ENCODE measurements around a stretch of chr22.

DNA sequence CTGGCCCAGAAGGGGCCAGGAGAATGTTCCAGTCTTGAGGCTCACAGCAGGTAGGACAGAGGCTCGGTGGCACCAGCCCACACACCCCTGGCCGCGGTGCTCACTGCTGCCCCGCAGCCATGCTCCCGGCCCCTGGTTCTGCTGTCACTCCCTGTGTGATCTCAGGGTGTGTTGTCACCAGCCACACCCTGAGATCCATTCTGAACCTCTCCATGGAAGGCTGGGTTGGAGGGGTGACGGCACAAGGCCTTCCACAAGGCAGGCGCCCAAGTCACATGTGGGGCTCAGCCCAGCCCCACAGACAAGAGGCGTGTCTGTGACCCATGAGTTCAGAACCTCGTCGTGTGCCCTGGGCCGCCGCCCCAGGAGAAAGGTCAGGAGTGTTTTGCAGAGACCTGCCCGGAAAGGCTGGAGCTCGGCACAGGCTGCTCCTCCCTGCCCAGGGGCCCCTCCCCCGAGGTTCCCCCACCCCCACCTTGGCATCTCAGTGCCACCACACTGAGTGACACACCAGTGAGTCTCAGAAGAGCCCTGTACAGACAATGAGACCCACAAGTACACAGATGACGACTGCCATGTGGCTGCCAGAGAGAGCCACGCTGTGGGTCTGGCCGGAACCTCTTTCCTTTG lies 23.9 kb upstream of the PPARA start:
- PRO-cap, 2 experiments = no peak in any of the 2 experiments

DNA sequence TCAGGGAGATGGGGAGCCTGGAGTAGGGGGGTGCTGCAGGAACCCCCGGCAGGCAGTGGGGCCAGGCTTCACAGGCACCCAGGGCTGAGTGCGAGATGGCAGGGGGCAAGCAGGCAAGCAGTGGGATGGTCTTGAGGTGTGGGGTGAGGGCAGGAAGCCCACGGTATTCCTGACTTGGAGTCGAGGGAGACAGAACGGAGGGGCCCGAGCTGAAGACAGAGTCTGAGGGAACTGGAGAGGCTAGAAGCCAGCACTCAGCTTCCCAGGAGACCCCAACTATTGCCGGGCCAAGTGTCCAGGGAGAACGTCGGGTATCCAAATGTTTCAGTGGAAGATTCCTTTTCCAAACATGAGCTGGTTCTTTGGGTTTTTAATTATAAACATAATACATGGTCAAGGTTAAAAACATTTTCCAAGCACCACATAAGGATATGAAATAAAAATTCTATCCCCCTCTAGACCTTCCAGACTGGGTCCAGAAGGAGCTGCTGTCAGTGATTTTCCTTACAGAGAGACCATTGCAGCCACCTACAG lies 5.9 kb downstream of the CDPF1 start:
- PRO-cap, 2 experiments = no peak in any of the 2 experiments

- PRO-cap, 2 experiments = no peak in any of the 2 experiments
Observed at GRCh38 chr22:46377170-46377771, 41.8 kb downstream of the TRMU start.

DNA sequence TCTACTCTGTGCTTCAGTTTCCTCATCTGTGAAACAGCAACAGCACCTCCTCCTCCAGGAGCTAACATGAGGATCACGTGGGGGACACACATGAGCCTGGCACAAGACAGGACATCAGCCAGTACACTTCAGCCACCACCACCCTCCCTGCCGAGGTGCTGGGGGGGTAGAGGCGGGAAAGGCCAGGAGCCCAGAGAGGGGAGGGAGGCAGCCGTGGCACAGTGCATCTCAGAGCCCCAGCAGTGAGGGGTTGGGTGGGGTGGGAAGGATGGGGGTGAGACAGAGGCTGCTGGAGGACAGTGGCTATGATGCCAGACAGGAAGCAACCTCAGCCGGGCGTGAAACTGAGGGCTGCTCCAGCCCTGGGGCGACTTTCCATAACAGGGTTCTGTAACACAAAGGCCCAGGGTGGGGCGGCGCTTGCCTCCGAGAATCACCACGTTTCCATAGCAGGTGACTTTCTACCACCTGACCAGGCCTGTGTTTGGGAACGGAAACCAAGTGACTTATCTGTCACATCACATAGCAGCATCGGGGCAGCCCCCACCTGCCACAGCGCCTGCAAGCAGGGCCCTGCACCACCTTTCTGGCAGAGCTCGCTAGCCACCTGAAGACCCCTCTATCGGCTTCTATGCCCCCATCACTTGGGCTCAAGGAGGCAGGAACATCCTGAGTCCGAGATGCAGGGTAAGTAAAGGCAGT lies 85.7 kb downstream of the TRMU start:
- PRO-cap, 2 experiments = peak in 1 of 2 experiments; most common plus-strand start position 516 of the sequence (in 1); most common minus-strand start position 198 of the sequence (in 1)

DNA sequence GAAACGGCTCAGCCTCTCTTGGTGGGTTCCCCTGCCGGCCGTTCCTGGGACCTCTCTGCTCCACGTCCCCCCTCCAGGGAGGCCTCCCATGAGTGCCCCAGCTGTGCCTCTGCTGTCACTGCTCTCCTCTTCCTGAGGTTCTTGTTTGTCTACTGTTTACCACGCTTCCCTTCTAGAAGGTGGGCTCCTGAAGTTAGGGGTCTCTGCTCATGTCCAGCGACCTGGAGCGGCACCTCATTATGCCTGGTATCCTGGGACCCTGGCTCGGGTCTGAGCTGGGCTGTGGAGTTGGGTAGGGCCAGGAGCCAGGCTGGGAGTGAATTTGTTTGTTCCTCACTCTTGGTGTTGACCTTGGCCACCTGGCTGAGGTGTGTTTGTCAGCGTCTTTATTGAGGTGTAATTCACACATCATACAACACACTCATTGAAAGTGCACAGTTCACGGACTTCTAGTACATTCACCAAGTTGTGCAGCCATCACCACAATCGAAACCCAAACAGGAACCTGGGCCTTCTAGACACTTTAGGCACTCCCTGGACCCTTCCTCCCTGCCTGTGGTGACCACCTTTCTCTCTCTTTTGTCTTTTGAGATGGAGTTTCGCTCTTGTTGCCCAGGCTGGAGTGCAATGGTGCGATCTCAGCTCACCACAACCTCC lies 37.7 kb upstream of the GRAMD4 start:
- PRO-cap, 2 experiments = no peak in any of the 2 experiments

GRCh38 chr22:46634840-46636017 lies 15.0 kb downstream of the GRAMD4 start:
- PRO-cap, 2 experiments = no peak in any of the 2 experiments

GRCh38 chr22:46650593-46651045 lies 30.4 kb downstream of the GRAMD4 start:
- PRO-cap, 2 experiments = no peak in any of the 2 experiments

DNA sequence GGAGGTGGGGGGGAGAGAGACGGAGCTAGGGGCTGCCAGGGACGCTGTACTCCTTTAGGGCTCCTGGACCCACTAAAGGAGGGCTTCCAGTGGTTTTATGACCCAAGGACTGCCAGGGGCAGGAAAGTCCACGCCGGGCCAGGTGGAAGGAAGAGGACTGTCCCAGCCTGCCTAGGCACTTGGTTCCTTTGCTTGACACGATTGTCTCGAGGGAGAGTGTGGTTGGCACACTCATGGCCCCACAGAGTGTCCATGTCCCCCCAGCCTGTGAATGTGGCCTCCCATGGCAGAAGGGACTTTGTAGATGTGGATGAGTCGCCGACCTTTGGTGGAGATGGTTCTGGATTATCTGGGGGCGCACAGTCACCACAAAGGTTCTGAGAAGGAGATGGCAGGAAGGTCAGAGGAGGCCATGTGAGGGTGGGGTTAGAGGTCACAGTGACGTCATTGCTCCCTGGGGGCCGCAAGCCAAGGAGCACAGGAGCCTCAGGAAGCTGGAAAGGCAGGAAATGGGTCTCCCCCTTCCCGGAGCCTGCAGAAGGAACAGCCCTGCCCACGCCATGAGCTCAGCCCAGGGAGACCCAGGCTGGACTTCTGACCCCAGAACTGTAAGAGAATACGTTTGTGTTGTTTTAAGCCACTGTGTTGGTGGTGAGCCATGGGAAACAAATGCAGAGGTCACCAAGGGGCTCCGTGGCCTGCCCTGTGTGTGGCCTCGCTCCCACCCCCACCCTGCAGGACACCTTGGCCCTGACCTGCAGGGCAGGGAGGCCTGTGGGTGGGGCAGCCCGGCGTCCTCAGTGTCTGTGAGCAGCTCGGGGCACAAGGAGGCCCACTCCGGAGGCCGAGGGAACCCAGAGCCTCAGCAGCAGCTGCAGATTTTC lies 31.9 kb downstream of the GRAMD4 start:
- PRO-cap, 2 experiments = no peak in any of the 2 experiments

DNA sequence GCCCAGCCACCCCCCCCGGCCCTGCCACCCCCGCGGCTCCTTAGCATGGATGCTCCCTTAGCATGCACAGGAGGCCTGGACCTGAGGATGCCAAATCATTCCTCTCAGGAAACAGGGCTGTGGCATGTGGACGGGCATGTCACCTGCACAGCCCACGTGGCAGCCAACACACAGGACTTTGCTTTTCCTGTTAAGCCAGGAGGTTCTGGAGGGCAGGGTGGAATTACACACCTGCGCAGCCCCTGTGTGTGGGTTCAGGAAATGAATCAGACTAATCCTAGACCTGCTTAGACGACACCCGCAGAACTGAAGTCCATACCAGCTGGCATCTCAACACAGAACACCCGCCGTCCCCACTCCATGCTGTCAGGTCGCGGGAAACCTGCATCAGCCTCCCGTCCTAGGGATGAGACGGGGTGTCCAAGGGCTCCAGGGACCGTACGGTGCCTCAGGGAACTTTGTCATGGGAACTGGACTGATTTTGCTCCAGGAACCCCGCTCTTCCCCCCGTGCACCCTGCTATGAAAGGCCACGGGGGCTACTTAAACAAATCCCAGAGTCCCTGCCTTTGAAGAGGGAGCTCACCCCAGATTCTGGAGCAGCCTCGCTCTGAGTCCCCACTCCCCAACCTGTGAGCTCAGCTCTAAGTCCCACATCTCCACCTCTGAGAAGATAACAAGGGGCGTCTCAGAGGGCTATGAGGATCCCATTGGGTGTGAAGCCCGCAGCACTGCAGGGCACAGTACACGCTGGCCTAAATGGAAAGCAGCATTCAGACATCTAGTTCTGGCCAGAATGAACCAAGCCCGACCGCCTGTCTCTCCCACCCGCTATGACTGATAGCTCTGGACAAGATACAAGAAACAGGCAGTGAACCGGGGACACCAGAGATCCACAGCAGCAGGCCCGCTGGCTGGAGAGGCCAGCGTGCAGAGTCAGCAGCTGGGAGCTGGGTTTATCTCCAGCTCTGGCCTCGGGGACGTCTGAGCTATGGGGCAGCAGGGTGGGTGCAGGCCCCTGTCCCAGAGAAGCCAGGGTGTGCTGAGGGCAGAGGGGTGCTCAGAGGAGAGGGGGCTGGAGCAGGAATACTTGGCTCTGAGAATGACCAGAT lies 9.9 kb downstream of the CERK start:
- PRO-cap, 2 experiments = no peak in any of the 2 experiments

DNA sequence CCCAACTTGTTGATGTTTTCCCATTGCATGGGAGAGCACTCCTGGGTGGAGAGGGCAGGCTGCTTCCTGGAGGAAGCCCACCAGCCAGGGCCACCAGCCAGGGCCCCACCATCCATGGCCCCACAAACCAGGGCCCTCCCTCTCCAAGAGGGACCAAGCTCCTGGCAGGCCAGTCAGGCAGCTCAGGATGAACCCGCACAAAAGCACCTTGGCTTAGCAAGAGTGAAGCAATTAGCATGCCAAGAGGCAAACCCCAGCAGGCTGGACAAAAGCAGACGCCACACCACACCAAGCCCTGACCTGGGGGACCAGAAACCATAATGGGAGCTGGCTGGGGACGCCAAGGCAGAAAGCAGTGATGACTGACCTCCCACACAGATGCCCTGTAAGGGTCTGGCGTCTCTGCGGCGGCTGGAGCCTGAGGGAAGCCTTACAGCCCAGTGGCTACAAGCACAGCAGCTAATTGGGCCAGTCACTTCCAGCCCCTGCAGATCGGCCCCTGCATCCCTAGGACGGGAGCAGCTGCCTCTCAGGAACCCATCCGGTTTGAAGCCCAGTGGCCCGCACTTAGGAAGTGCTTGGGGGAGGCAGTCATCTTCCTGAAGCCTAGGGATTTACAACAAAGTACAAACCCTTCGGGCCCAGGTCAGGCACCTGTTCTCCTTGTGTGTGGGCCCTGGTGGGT lies 2.0 kb downstream of the CERK start:
- PRO-cap, 2 experiments = no peak in any of the 2 experiments

- PRO-cap, 2 experiments = no peak in any of the 2 experiments
Observed at GRCh38 chr22:46816039-46816746, 53.7 kb downstream of the TBC1D22A start.

GRCh38 chr22:46830355-46831139 lies 68.1 kb downstream of the TBC1D22A start:
- PRO-cap, 2 experiments = no peak in any of the 2 experiments

DNA sequence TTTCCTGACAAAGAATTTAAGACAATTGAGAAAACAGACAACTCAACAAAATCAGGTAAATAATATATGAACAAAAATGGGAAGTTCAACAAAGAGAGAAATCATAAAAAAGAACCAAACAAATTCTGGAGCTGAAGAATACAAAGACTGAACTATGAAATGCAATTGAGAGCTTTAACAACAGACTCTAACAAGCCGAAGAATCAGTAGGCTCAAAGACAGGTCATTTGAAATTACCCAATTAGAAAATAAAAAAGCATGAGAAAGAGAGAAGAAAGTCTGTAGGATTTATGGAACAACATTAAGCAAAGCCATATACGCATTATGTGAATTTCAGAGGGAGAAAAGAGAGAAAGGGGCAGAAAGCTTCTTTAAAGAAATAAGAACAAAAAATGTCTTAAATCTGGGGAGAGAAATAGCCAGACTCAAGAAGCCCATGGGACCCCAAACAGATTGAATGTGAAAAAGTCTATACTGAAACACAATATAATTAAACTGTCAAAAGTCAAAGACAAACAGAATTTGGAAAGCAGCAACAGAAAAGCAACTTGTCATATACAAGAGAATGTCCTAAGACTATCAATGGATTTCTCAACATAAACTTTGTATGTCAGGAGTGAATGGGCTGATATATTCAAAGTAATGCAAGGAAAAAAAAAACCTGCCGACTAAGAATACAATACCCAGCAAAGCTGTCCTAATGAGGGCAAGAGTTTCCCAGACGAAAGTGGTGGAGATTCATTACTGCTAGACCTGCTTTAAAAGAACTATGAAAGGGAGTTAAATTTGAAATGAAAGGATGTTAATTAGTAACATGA lies 73.1 kb downstream of the TBC1D22A start:
- PRO-cap, 2 experiments = no peak in any of the 2 experiments

GRCh38 chr22:46935376-46936167 lies 173.1 kb downstream of the TBC1D22A start:
- PRO-cap, 2 experiments = no peak in any of the 2 experiments

- PRO-cap, 2 experiments = no peak in any of the 2 experiments
Observed at GRCh38 chr22:46942572-46942880, 180.1 kb downstream of the TBC1D22A start.

DNA sequence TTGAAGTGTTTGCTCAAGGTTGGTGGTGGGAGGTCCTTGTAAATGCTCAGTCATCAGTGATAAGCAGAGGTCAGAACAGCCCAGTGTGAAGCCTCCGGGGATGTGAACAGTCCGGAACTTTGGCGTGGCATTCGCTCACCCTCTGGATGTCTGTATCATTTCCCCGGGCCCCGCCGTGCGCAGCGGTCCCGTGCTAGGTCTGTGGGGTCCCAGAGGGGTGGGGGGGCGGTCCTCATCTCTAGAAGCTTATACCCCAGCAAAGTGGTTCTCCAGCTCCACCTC lies 327.4 kb downstream of the TBC1D22A start:
- PRO-cap, 2 experiments = no peak in any of the 2 experiments

- PRO-cap, 2 experiments = no peak in any of the 2 experiments
Observed at GRCh38 chr22:47143965-47144844, 381.8 kb downstream of the TBC1D22A start.

GRCh38 chr22:47191480-47191863 lies 429.0 kb downstream of the TBC1D22A start:
- PRO-cap, 2 experiments = no peak in any of the 2 experiments

- PRO-cap, 2 experiments = peak in 1 of 2 experiments; most common minus-strand start chr22:47487948 (in 1)
Observed at GRCh38 chr22:47487711-47488367, 725.4 kb downstream of the TBC1D22A start.

DNA sequence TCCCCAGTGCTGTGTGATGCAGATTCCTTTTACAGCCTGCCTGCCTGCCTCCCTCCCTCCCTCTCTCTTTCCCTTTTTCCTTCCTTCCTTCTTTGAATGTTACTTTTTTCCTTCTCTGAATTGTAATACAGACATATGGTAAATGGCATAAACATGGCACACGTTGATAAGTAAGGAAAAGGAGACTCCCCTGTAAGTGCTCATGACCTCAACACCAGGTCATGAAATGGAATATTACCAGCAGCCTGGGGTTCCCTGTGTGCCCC lies 779.1 kb upstream of the TAFA5 start:
- PRO-cap, 2 experiments = no peak in any of the 2 experiments